ENCODE measurements around the genes EML6 and CCDC88A.

GRCh38 chr2:54569690-54570526, 113.8 kb downstream of the SPTBN1 start:
- RRBS, result no CpG with 5 or more reads among the region's 5 CpGs

- RRBS, result no CpG with 5 or more reads among the region's 19 CpGs
Measured at GRCh38 chr2:54625853-54626316, 97.6 kb upstream of the EML6 start.

DNA sequence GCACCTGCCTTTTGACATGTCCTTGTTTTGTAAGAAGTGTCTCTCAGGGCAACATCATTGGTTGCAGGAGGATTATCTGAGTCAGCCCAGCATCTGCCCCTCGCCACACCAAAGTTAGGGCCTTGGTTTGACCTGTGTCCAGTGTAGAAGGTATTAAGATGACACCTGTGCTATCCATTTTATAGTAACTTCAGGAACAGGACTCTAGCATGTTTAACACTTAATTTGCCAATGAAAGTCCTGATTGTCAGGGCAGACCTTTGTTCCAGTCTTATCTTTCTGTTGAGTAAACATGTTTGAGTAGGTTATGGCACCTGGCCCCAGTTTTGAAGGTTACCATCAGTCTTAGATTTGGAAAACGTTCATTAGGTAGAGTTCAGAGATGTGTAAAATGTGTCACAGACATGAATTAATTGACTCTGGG, 93.3 kb upstream of the EML6 start:
- RRBS, result no CpG with 5 or more reads among the region's 2 CpGs

DNA sequence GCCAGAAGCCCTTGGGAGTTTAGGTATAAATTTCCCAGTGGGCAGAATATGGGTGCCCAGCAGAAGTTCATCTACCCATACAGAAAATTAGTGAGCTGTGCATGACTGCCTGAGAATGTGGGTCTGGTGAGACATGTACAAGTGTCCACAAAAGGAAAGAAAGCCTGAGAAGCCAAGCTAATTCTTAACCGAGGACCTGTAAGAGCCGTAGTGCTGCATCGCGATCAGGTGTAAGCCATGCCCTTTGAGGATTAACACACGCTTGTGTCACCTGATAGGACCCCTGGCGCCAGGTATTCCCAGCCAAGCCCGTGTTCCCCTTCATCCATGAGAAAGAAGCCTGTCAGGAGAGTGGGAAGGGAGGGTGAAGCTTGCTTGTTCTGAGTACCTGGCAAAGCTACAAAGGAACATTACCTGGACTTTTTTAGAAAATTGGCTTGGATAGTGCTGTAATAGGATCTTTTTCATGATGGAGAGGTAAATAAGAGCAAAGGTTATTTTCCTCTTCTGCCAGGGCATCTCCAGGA, 90.6 kb upstream of the EML6 start:
- RRBS, result no CpG with 5 or more reads among the region's 7 CpGs

- RRBS, result 1% methylated on average over 47 of the region's 90 CpGs
Measured at GRCh38 chr2:54723042-54723999, at the start of gene EML6. TSS of gene EML6 (plus strand) at chr2:54723662.

- RRBS, result no CpG with 5 or more reads among the region's 4 CpGs
Measured at GRCh38 chr2:54945229-54945772, 105.0 kb downstream of the RTN4 start.

DNA sequence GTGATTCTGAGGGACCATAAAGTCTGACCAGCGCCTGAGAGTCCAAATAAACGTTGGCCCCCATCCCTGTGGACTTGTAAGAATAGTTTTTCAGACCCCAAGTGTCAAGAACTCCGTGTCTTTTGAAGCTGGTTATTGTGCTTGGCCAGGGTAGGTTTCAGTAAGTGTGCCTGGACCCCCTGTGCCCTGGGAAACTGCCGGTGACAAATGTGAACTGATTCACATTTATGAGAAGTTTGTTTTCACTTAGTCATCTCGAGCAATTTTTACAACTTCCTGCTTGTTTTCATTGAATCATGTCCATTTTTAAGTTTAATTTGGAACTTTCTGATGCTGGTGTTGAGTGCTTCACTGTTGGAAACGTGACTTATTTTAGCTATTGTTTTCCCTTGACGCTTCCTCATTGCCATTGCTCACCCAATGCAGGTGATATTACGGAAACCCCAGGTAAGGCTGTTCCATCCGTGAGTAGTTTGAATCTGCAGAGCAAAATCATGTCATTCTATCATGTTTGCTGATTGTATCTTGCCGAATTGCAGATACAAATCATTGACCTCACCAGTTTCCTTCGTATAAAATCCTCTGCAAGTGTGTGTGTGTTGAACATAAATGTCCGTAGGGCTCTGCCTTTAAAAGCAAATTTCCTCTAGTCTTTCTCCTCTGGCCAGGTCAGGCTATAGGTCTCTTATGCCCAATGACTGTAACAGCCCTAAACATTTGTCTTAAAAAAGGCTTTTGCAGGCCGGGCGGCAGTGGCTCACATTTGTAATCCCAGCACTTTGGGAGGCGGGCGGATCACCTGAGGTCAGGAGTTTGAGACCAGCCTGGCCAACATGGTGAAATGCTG, 97.2 kb downstream of the RTN4 start:
- RRBS, result no CpG with 5 or more reads among the region's 16 CpGs

DNA sequence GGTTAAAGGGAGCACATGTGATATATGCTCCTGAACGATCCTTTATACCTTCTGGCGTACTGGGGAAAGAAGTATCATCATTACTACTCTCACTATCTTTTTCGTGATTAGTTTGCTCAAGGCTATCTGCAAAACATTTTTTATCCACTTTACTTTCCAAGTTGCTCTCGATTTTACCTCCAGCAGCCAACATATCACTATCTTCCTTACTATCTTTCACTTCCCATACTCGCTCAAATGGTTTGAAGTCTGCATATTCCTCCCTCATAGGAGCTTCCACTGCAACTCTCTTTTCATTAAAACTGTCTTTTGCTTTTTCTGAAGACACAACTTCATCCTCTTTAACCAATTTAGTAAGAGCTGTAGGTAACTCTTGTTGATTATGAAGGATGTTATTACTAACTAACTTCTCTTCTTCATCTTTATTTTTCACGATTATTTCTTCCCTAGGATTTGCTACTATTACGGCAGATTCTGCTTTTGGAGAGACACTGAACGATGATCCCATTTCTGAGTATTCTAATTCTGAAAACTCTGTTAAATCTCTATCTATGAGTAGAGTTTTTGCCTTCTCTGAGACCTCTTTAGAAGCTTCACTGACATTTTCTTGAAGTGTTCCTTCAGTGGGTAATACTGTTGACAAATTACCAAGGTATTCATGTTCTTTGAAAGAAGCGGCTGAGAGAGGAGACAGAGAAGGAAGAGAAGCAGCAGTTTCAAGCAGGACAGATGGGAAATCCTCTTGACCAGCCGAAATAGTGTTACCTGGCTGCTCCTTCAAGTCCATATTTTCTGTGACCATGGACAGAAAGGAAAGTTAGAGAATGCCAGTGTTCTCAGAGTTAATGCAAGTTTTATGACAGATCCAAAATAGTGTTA, 23.3 kb downstream of the RTN4 start:
- RRBS, result no CpG with 5 or more reads among the region's 10 CpGs

DNA sequence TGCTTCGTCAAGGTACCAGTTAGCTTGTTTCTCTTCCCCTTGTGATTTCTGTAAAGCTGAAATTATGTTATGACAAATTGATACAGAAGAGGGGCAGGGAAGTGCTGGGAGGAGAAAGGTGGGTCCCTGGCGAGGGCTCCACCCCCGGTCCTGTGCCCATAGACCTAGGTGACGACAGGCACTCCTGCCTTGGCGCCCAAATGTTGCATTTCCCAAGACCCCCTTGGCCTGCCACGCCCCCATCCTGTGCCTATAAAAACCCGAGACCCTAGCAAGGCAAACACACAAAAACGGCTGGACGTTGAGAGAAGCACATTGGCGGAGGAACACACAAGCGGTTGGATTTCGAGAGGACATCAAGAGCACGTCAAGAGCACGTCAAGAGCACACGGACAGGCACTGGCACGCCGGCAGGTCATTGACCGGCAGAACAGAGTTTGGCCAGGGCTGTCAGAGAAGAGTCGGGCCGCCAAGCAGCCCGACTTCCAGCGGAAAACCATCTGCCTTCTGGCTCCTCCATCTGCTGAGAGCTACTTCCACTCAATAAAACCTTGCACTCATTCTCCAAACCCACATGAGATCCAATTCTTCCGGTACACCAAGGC, 11.5 kb upstream of the RTN4 start:
- RRBS, result no CpG with 5 or more reads among the region's 23 CpGs

GRCh38 chr2:55111611-55112227, 61.5 kb upstream of the RTN4 start:
- RRBS, result no CpG with 5 or more reads among the region's 11 CpGs

DNA sequence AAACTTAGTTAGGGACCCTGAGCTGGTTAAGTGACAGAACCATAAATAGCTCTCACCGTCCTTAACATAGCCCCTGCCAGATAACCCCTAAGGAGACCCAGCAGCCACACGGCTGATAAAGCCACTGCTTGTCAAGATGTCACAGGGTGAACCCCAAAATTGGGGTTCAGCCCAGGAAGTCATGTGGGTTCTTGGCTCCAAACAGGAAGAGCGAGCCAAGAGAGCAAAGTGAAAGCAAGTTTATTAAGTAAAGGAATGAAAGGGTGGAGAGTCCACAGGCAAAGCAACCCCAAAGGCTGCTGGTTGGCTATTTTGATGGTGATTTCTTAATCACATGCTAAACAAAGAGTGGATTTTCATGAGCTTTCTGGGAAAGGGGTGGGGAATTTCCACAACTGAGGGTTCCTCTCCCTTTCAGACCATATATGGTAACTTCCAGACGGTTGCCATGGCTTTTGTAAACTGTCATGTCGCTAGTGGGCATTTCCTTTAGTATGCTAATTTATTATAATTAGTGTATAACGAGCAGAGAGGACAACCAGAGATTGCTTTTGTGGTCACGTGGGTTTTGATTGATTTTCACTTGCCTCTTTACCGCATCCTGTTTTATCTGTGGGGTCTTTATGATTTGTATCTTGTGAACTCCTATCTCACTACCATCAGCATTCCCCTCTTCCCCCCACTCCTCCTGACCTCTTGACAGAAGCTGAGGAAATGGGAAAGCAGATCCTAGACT, 83.6 kb upstream of the RTN4 start:
- RRBS, result no CpG with 5 or more reads among the region's 8 CpGs

GRCh38 chr2:55137579-55138151, 87.4 kb upstream of the RTN4 start:
- RRBS, result no CpG with 5 or more reads among the region's 11 CpGs

- RRBS, result no CpG with 5 or more reads among the region's 1 CpG
Measured at GRCh38 chr2:55227837-55228618, 4.1 kb downstream of the CLHC1 start.

GRCh38 chr2:55357195-55357928, 62.3 kb downstream of the CCDC88A start:
- RRBS, result no CpG with 5 or more reads among the region's 2 CpGs

DNA sequence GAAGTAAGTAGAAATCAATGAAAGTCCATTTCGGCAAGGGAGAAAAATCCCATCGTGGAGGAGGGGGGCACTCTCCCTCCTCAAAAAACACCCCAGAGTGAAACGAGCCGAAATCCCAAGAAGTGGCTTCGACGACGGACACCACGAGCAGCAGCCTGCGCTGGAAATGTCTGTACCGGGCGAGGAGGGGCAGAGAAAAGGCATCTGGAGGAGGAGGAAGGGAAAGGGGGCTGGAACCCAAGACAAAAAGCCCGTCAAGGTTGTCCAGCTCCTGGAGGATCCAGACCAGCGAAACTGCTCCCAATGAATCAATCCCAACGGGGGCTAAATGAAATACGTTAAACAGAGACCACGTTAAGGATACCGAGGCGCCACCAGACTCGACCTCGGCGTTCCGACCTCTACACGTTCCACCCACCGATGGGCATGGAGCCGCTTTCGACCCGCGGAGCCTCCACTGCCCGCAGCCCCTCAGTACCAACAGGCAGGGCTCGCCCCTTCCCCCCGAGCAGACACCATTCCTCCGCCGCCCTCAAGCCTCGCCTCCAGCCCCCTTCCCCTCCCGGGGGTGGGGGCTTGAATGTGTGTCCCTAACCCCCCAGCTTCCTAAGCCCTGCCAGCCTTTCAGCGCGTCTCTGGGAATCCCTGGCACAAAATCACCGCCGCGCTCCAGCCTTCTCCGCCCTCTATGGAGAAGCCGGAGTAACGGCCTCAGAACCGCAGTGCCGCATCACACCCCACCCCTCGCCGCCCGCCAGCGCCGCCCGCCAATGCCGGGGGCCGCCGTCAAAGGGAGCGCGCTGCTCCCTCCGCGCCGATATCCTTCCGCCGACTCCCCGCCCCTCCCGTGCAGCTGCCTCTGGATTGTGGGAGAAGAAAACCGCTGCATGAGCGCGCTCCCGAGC, at the start of gene CCDC88A:
Gene CCDC88A, minus strand, starts transcription at position 707 of the 905 bp plus-strand sequence.
- RRBS, result 1% methylated on average over 11 of the region's 67 CpGs

GRCh38 chr2:55420957-55421234, 1.2 kb upstream of the CCDC88A start:
- RRBS, result no CpG with 5 or more reads among the region's 5 CpGs

DNA sequence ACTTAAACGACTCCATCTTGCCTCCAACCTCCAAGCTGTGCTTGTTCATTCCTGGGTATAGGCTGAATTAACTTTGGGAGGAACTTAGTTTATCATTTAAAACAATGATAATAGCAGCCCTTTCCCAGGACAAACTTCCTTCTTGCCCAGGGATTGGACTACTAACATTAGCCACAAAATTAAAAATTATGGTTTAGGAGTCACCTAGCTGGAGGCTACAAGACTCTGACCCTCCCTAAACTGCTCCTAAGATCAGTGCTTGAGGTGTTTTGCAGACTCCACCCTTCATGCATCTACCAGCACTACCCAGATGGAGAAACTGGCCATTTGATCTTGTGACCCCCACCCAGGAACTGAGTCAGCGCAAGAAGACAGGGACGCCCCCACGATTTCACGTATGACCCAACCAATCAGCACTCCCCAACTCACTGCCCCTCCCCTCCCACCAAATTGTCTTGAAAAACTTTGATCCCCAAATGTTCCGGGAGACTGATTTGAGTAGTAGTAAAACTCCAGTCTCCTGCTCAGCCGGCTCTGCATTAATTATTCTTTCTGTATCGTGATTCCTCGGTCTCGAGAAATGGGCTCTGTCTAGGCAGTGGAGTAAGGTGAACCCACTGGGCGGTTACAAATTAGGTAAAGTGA, 40.1 kb upstream of the CCDC88A start:
- RRBS, result no CpG with 5 or more reads among the region's 11 CpGs

- RRBS, result no CpG with 5 or more reads among the region's 2 CpGs
Measured at GRCh38 chr2:56255030-56255740, 71.4 kb downstream of the CCDC85A start.

- RRBS, result no CpG with 5 or more reads among the region's 3 CpGs
Measured at GRCh38 chr2:58056587-58056901, 9.9 kb downstream of the VRK2 start.

DNA sequence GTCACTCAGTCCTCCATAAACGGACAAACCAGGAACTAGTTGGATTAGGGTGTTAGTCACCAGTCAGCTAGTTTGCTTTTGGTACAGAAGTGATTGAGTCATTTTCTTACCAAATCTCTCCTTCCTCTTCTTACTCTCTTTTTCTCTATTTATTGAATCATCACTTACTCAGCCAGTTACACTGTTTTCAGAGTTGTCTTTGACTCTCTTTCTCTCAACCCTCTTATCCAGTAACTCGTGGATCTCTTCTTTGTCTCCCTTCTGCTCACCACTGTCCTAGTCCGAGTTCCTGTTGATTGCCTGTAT, 61.4 kb downstream of the VRK2 start:
- RRBS, result no CpG with 5 or more reads among the region's 3 CpGs

All from hTERT-HM (cell line).